Sigmoid colon (tissue), 4 donors: Measurements from ENCODE around the gene C1orf100.

GRCh38 chr1:243621113-243621751 is 228.8 kb downstream of the AKT3 start:
- PRO-cap = no peak
- RAMPAGE, long total RNA, 4 experiments = no peak in any of the 4 experiments

DNA sequence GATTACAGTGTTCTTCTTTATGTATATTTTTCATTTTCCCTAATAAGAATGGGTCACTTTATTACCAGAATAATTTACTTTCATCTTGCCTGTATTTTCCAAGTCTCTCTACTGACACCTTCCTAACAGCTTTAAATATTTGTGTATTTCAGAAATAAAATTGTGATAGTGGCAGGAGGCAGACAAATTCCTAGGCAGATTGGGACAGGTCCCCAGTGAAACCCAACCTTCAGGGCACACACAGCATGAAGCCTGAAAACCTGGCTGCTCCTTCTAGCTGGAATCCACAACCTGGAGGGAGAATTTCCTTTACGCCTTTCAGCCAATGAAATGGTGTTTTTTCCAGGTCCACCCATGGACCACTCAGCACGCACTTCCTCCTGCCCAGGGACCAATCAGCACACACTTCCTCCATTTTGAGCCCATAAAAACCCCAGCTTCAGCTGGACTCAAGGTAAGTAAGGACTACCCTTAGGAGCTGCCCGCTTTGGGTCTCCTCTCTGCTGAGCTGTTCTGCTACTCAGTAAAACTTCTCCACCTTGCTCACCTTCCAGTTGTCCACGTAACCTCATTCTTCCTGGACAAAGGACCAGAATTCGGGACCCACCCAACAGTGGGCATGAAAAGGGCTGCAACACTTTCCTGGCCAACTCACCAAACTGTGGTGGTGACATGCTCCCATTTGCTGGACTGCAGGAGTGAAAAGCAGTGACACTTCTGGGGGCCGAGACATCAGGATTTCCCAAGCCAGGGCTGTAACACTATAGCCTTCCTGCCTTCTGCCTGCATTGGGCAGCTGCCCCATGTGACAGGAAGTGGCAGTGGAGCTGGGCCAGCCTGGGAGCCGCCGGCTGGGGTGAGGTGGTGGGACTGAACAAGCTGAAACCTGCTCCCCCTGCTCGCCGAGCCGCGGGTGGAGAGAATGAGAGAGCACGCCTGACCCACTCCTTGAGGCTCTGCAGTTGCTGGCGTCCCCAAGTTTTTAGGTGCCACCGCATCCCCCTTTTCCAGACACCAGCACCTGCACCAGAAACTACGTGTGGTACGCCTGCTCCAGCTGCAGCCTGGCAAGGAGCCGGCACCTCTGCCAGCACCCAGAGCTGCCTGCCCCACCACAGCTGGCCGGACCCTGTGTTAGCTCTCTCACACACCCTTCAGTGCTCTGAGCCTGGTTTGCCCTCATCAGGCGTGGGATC is 119.8 kb downstream of the AKT3 start:
- PRO-cap = no peak
- RAMPAGE, long total RNA, 4 experiments = no peak in any of the 4 experiments

DNA sequence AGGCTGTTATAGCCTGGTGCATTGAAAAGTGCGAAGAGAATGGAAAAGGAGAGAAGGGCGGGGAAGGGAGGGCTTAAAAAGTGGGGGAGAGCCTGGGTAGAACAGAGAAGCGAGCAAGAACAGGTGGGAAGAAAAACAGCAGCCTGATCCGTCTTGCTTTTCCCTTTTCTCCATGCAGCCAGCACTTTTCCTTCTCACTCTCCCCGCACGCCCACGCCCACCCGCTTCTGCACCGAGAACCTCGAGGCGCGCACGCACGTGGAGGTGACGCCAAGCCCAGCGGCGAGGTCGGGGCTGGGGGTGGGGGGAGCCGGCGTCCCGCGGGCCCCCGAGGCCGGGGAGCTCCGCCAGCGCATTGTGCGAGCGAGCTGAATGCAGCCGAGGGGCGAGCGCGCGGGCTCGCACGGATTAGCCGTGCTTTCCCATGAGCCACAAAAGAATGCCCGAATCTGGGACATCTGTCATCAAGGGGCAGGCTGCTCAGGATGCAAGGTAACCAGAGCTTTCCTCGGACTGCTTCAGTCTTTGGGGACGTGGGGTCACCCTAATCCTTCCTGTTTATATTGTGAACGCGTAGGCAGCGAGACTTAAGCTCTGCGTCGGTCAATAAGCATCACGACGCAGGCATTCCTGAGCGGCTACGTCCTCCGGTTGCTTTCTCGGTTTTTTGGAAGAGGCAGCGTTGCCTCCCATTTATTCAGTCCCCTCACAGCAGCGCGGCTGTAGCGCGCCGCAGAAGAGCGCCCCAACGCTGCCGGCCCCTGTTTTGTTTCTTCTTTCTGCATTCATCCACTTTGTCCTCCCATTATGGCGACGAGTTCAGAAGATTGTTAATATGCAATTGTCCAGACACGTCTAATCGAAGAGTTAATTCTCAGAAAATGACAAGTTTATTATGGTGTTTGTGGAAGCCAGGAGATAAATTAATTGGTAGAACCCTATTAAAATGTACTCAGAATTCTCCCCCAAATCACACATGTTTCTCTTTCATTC is 67.3 kb upstream of the AKT3 start:
- PRO-cap = no peak
- RAMPAGE, long total RNA, 4 experiments = no peak in any of the 4 experiments

GRCh38 chr1:244054208-244055014 is 3.3 kb downstream of the ZBTB18 start:
- PRO-cap = no peak
- RAMPAGE, long total RNA, 4 experiments = no peak in any of the 4 experiments

- PRO-cap = no peak
- RAMPAGE, long total RNA, 4 experiments = no peak in any of the 4 experiments
Measured at GRCh38 chr1:244067843-244068374, 16.8 kb downstream of the ZBTB18 start.

- PRO-cap = no peak
- RAMPAGE, long total RNA, 4 experiments = no peak in any of the 4 experiments
Measured at GRCh38 chr1:244154808-244155197, 103.7 kb downstream of the ZBTB18 start.

DNA sequence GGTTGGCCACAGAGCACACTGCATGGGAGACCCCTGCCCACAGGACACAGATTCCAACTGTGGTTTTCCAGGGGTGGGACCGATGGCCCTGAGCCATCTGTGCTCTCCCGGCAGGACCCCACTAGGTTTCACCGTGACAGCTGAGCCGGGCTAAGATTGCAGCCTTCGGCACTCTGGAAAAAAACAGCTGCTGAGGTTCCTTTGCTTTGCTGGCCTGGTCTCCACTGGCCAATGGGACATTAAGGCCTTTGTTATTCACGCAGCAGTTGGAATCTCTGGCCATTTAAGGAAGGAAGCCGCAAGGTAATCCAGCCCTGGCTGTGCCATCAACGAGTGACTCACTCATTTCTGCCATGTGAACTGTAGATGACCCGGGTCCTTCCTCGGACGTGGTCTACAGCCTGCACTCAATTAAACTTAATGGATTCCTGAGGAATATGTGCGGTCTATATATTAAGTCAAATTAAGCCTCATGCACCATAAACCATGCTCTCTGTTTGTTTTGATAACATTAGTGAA is 138.2 kb upstream of the C1orf100 start:
- PRO-cap = no peak
- RAMPAGE, long total RNA, 4 experiments = no peak in any of the 4 experiments

- PRO-cap = no peak
- RAMPAGE, long total RNA, 4 experiments = no peak in any of the 4 experiments
Measured at GRCh38 chr1:244352434-244352788, at the start of gene C1orf100. TSS of gene C1orf100 (plus strand) at chr1:244352635.

GRCh38 chr1:244395162-244395802 is 42.8 kb downstream of the C1orf100 start:
- PRO-cap = no peak
- RAMPAGE, long total RNA, 4 experiments = no peak in any of the 4 experiments

- PRO-cap = unidirectional peak, minus-strand start at chr1:244652721
- RAMPAGE, long total RNA, 4 experiments = no peak in any of the 4 experiments
Measured at GRCh38 chr1:244652555-244652813, 442 bp upstream of the DESI2 start.

DNA sequence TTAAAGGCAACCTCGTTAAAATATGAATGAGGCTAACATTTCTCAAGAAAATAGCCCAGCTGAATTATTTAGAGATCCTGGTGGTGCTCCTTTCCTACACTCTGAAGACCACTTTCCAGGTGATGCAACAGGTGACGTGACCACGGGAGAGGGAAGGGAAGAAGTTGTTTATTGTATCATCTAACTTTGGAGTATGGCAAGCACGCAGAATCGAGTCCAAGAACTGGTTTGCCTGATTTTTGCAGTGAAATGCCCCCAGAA is 911 bp downstream of the DESI2 start:
- PRO-cap = no peak
- RAMPAGE, long total RNA, 4 experiments = no peak in any of the 4 experiments

DNA sequence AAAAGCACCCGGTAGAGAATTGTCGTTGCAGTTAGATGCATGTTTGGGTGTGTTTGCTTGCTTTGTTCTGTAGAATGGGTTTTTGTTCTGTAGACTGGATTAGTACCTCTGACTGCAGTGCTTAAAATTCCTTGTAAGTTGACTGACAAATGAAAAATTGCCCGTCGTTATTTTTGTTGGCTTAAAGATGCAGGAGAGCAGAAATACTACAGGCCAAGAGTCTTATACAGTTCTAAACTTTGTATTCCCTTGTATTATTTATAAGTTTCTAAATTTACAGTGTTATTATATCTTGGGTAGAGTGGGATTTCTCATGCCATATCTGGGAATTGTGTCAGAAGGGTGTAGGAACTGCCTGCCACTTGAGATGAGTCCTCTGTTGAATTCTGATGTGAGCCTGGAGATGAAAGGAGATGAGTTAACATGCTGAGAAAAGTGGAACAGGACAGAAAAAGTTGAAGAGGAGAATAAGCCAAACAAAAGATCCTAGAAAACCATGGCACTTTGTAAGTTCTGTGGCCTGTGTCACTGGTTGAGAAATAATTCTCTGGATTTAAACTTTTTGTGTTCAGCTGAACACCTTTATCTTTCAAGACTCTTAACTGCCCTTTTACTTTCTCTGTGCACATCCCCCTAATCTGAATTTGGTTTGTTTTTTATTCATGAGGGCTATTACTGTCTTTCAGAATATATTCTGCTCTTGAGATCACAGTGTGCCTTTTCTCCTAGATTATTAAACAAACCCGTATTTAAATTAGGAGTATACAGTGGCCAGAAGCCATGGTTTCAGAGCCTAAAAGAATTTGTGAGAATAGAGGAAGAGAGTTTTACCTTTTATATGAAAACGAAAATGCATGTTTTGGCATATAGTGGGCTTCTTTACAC is 1.5 kb downstream of the DESI2 start:
- PRO-cap = no peak
- RAMPAGE, long total RNA, 4 experiments = start-site peak on the plus strand in 1 of 4 experiments, centred at position 326 of the sequence, 6 reads per replicate

DNA sequence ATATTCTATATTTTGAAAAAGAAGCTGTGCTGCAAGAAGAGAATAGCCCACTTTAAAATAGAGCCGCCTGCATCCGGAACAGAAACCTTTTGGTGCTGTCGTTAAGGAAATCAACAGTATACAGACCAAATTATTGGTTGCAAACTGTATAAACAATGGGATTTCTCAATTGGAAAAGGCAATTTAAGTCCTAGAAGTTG is 25.7 kb downstream of the DESI2 start:
- PRO-cap = no peak
- RAMPAGE, long total RNA, 4 experiments = no peak in any of the 4 experiments

DNA sequence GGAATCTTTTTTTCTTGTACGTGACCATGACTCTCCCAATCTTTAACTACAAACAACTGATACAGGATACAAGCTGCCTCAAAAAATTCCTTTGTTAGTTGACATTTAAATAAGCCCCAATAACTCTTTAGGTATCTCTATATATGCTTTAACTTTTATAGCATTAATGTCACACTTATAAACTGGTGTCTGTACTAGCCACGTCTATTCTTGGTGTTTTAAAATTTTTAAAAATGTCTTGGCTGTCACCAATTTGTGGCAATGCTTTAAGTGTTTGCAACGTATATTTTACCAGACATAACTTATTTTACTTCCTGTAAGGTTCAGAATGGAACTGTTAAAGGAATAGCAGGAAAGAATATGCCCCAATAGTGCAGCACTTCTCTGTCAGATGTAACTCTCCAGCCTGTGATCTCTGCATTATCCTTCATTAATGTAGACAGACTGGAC is 13.5 kb downstream of the COX20 start:
- PRO-cap = no peak
- RAMPAGE, long total RNA, 4 experiments = no peak in any of the 4 experiments

GRCh38 chr1:244862399-244862756 is 2.0 kb downstream of the HNRNPU start:
- PRO-cap = no peak
- RAMPAGE, long total RNA, 4 experiments = no peak in any of the 4 experiments

DNA sequence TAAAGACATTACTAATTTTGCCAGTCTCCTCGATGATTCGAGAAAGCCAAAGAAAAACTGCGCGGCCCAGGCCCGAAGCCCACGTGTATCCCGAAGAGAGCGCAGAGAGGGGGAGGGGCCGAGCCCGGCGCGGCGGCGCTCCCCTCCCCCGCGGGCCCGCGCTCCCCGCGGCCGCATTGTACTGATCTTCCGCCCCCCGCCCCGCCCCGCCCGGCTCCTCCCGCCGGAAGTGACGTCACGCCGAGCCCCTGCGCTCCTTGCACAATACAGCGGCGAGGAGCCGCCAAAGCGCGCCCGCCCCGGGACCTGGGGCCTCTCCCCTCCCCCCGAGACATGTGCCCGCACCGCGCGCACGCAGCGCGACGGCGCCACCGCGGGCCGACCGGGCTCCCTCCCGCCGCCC is 1.4 kb downstream of the HNRNPU start:
- PRO-cap = bidirectional peak, plus-strand start at position 264 of the sequence, minus-strand start at position 203 of the sequence
- RAMPAGE, long total RNA, 4 experiments = no peak in any of the 4 experiments

DNA sequence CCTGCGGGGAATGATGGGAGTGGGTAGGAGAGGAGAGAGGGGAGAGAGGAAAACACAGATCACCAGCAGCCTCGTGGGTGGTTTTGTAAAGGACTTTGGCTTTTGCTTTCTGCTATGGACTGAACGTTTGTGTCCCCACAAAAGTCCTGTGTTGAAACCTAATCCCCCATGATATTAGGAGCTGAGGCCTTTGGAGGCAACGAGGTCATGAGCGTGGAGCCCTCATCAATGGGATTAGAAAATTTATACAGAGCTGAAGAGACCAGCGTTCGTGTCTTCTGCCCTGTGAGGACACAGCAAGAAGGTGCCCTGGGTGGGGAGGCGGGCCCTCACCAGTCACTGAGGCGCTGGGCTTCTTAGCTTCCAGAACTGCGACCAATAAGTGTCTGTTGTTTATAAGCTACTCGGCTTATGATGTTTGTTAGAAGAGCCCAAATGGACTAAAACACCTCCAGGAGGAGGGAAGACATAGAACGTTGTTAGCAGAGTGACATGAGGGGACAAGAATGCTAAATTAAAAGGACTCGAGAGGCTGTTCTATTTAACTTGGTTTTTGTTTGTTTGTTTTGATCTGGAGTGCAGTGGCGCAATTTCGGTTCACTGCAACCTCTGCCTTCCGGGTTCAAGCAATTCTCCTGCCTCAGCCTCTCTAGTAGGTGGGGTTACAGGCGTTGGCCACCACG is 4.8 kb upstream of the HNRNPU start:
- PRO-cap = no peak
- RAMPAGE, long total RNA, 4 experiments = no peak in any of the 4 experiments

DNA sequence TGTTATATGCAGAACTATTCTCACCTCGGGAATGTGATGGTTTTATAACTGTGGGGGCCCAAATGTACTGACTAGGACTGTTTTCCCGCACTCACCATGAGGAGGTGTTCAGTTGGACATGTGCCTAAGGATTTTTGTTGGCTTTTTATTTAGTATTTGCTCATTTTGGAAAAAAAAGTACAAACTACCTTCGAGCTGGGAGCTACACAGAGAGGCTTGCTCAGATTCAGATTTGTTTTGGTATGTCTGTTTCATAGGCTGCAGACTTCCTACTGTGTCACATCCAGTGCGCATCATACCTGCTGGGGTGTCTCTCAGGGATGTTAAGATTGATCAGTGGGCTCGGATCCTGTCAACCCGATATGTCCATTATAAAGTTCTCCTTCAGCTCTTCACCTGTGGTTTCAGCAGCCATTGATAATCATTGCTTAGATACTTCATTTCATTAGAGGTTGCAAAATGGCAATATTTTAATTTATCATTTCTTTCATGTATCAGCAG is 50.2 kb upstream of the EFCAB2 start:
- PRO-cap = no peak
- RAMPAGE, long total RNA, 4 experiments = no peak in any of the 4 experiments

DNA sequence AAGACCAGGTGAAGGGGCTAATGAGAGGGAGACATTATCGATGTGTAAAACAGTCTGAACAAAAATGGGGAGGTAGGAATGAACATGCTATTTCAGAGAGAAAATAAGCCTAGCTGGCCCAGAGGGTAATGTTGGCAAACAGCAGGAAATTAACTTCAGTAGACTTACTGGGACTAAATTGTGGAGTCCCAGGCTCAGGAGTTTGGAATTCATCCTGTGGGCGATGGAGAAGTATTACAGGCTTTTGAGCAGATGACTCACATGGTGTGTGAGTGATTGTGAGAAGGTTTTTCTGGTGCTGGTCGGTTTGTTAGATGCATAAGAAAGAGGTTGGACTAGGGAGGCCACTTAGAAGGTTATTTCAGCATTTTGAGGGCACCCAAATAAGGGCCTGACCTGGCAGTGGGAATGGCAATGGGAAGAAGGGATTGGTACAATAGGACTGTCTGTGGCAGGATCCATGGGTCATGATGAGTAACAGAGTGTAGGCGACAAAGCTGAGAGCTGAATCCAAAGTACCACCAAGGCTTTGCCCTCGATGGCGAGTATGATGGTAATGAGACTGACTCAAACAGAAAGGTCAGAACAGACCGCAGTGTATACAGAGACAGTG is 69.3 kb upstream of the KIF26B start:
- PRO-cap = no peak
- RAMPAGE, long total RNA, 4 experiments = no peak in any of the 4 experiments

DNA sequence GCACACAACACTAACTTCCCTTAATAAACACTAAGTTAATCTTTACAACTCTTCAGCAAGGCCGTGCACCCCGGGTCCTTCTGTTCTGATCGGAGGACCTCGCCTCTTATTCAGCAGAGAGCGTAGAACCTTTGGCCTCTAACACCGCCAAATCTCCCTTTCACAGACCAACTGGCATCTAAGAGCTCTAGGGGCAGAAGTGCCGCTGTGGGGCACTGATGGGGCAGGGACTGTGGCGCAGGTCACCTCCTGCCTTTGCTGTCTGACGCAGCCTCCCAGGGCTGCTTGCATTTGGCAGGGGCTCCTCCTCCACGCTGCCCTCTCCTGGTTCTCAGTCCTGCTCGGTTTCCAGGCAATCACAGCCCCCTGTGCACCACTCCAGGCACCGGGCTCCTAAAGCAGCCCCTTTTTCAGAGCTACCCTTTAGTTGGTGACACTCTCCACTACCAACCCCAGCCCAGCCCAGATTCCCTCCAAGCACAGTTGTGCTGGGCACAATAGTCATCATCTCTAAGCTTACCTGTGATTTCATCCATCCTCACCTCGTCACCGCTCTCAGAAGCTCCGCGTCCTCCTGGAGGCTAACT is 47.3 kb upstream of the KIF26B start:
- PRO-cap = no peak
- RAMPAGE, long total RNA, 4 experiments = no peak in any of the 4 experiments